ENCODE data around the gene CACNA1S.

DNA sequence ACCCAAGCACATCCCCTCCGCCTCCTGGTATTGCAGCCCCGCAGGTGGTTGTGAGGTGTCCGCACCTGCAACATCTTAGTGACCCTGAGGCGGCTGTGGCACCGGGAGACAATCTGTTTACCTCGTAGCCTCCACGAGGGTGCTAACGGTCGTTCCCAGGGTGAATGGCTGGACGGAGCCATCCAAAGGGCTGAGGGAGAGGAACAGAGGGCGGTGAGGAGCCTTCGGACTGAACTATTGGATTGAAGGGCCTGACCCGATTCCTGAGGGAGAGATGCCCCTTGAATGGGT is 2.2 kb downstream of the NR5A2 start:
- PRO-cap: no peak

GRCh38 chr1:200848262-200849503 is 24.1 kb upstream of the GPR25 start:
- PRO-cap: no peak

- PRO-cap: no peak
Observed at GRCh38 chr1:200869900-200870470, 2.8 kb upstream of the GPR25 start.

DNA sequence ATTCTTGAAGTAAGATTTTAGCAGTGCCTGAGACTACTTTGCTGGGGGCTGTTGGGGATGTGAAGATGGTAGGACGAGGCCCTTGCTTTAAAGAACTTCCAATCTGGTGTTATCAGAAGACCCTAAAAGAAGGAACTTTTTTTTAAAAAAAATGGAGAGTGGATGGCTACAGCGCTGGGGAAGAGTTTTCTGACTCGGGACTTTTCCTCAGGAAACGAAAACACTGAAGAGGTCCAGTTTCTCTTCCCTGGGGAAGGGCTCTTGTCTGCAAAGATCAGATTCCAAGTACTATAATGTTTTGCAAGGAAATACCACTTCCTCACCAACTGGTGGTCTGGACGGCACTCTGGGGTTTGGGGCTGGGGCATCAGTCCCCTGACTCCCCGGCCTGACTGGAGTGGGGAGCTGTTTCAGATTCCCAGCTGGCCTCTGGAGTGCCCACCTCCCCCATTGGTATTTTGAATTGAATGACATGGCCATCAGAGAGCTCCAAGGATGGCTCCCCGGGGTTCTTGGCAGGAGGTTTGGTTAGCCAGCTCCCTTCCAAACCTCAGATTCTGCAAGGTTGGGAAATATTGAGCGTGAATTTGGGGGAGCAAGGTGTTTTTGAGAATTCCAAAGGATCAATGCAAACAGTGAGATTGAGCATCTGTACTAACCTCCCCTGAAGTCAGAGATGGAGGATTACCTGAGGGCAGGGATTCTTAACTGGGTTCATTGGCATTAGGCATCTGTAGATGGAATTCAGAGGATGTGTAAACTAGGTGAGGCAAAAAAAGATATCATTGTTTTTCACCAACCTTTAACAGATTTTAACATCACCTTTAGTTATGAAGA is 2.2 kb upstream of the INAVA start:
- PRO-cap: bidirectional peak, plus-strand start at position 314 of the sequence, minus-strand start at position 295 of the sequence; bidirectional peak, plus-strand start at position 723 of the sequence, minus-strand start at position 394 of the sequence

DNA sequence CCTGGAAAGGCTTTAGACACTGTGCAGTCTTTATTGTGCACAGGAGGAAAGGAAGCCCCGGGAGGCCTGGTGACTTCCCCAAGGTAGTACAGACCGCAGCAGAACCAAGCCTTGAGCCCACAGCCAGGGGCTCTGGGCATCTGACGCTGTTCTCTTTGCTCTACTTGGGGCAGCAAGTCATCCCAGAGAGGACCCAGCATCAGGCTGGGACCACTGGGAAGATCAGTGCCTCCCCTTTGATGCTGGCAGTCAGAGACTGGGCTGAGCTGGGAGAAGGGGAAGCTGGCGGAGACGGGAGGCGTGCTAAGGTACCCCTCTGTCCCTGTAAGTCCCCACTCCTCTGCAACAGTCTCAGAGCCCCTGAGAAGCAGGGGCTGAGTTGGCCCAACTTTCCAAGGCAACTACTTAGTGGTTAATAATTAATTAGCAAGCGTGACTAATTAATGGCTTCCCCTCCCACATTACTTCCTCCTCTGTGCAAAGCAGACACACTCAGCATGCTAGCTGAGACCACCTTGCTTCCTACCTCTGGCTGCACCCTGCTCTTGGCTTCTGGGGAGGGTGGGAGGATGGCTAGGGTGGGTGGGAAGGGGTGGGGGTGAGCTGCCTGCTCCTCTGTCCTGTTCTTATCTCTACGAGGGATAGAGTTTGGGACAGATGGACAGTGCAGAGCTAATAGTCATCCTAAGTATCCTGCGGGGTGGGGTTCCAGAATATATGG is 1.2 kb downstream of the INAVA start:
- PRO-cap: bidirectional peak, plus-strand start at position 485 of the sequence, minus-strand start at position 353 of the sequence

DNA sequence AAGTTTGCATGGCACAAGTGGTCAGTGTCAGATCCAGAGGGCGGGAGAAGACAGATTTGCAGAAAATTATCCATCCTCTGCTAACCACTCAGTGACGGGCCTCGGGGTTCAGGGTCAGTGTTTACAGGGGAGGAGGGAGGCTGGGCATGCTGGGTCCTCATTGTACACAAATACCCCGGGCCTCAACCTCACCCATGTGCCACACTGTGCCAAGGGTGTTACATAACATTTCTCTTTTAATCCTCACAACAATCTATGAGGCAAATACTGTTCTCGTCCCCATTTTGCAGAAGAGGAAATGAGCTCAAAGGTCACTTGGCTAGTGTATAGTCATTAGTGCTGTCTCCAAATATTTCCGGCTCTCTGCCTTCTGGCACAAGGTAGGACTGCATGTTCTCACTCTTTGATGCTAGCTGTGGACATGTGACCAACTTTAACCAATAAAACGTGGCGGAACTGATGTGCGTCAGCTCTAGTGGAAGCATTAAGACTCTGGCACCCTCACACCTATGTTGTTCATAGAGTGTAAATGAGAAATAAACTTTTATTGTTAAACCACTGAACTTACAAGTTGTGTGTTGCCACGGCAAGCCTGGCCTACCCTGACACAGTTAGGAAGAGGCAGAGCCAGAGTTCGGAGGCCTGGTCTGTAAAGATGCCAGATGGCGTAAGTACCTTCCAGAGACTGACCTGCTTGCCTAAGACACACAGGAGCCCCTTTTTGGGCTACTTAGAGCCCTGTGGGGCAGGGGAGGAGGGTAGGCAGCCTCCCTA is 4.9 kb upstream of the KIF21B start:
- PRO-cap: no peak

DNA sequence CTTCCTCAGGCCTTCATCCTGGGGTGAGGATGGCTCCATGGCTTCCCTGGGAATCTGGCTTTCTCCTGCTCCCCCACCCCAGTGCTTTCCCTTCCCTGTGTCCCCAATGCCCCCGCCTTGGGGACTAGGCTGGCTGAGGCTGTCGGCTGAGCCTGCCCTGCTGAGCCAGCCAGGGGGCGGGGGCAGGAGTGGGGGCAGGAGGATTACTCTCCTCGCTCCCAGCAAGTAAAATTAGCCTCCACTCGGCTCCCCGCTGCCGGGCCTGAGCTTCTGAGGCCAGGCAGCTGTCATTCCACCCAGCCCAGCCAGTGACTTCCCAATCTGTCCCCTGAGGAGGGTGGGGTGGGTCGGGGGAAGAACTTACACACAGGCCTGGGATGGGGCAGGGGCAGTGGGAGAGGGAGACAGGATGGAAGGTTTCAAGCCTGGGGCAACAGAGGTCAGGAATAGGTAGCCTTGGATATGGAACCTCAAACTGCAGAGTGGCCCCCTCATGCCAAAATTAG is at the start of gene CACNA1S:
Gene CACNA1S (minus strand): TSS at position 126 of the 506 bp plus-strand sequence.
- PRO-cap: no peak

DNA sequence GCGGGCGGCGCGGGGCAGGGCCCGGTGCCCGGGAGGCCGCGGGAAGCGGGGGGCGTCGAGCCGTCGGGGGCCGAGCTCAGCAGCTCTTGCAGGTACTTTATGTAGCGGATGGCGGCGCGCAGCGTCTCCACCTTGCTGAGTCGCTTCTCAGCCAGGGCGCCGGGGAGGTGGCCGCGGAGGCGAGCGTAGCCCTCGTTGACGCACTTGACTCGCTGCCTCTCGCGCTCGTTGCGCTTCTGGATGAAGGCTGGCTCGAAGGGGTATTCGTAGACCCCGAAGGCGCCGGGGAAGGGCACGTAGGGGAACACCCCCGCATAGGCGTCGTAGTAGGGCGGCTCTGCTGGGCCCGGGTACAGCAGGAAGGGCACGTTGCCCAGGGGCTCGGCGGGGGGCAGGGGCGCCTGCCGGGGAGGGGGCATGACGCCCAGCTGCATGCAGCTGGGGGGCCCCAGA is 2.7 kb upstream of the CACNA1S start:
- PRO-cap: no peak

- PRO-cap: no peak
Observed at GRCh38 chr1:201268556-201269152, 14.7 kb upstream of the PKP1 start.

GRCh38 chr1:201299772-201300536 is 16.6 kb downstream of the PKP1 start:
- PRO-cap: no peak

DNA sequence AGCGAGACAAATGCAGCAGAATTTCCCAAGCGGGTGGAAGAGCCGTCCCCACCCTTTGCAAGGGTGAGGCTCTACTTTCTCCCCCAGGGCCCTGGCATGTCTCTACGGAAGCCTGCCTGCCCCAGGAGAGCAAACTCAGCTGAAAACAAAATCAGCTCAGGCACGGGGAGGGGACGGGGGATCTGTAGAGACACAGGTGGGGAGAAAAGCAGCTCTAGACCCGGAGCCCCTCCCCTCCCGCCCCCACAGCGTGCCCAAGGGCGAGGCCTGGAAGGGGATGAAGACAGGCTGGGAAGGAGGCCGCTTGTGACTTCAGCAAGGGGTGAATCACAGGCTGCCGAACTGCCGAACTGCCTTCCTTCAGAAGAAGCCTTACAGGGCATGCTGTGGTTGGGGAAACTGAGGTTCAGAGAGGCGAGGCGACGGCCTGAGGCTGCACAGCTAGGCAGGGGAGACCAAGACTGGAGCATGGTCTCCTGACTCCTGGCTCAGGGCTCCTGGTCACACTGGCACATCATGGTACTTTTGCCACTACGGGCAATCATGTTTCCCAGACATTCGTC is 19.3 kb downstream of the PKP1 start:
- PRO-cap: no peak

- PRO-cap: no peak
Observed at GRCh38 chr1:201307739-201308514, 24.6 kb downstream of the PKP1 start.

- PRO-cap: unidirectional peak, plus-strand start at chr1:201396957; unidirectional peak, plus-strand start at chr1:201396993
Observed at GRCh38 chr1:201396679-201397616, 2.2 kb downstream of the LAD1 start.

DNA sequence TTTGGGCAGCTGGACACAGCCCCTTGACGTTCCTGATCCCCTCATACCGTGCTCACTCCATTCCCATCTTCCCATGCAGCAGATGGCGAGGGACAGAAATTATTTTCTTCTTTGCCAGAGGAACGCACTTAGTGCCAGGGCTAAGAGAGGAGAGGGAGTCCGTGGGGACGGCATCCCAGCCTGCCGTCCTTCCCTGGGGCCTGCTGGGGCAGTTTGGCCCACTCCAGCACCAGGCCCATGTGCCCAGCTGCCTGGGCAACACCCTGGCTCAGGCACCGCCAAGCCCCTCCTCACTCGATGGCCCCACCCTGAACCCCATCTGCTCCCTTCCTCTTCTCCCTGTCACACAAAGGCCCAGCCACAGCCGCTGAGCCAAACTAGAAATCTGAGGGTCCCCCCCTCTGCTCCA is 8.1 kb upstream of the TNNI1 start:
- PRO-cap: no peak

GRCh38 chr1:201466230-201467145 is 2.5 kb downstream of the PHLDA3 start:
- PRO-cap: no peak

DNA sequence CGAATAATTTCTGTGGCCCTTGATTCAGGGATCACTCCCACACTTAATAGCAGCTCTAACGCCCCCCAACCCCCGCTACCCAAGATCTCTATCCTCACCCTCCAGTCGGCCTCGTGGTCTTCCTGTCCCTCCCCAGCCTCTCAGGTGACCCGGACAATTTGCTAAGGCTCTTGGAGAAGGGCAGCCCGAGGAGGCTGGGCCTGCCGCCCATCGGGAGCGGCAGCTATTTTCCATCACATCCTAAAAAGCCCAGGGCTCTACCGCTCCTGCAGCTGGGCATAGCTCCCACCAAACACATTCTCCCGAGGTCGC is 12.0 kb upstream of the PHLDA3 start:
- PRO-cap: no peak

- PRO-cap: no peak
Observed at GRCh38 chr1:201492885-201493456, 14.0 kb downstream of the CSRP1 start.

DNA sequence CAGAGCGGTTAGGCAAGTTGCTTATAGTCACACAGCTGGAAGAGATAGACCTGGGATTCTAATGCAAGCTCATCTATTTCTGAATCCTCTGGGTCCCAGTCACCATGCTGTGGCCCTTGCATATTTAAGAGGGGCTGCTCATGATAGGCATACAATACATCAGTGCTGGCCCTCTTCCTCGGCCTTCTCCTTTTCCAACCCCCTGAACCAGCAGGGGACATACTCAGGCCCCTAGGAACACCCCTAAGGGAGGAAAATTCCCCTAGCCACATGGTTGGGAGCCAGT is 7.0 kb downstream of the CSRP1 start:
- PRO-cap: no peak

GRCh38 chr1:201501989-201502960 is 4.6 kb downstream of the CSRP1 start:
- PRO-cap: no peak

DNA sequence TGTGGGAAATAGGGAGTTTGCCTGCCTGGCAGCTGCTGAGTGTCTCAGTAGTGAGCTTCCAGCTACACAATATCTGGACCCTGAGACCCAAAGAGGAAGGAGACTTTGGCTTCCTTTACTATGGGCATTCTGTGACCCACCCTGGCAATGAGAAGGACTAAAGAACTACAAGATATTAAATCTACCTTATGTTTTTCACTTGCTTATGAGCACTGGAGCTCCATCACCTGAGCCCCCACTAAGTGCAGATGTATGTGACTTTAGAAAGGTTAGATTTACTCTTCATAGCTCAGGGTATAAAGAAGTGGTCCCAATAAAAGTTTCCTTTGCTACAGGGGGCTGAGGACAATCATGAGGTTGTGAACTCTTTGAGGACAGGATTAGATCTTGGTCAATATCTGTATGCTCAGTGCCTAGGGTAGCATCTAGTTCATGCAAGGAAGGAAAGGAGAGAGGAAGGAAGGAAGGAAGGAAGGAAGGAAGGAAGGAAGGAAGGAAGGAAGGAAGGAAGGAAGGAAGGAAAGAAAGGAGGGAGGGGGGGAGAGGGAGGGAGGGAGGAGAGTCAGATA is 9.5 kb upstream of the CSRP1 start:
- PRO-cap: no peak